Type B pancreatic cell (in vitro differentiated cells): ENCODE results near the gene SLC25A51.

GRCh38 chr9:36251454-36251977, 6.7 kb downstream of the GNE start:
- PRO-cap, result no peak

DNA sequence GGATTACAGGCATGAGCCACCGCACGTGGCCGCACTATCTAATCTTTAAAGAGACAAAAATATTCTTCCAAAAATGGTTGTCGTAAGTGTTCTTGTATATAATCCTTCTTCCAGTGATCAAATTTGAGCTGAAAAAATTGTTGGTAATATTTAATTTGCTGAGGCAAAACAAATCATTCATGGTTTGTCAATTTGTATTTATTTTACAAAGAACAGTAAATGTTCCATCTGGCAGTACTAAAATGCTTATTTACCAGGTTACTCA, 6.1 kb downstream of the GNE start:
- PRO-cap, result no peak

DNA sequence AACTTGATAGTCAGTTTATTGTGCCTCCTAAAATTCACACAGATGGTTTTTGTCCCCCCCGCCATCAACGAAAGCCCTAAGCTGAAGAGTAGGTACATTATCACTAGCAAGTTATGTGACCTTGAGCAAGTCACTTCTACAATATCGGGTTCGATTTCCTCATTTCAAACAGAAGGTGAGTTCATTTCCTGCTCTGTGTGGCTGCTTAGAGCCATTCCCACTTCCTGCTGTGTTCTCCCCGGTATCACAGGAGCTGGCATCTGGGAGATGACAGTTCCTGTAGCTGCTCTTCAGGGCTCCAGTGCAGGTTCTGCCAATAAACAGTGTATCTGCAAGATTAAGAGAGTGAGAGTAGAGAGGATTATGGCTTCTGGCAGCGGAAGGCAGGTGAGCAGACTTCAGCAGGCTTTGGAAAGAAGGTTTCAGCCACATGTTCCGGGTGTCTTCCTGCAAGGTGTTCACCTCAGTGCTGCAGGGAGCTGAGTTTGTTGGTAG, 48.5 kb upstream of the GNE start:
- PRO-cap, result no peak

- PRO-cap, result no peak
Observed at GRCh38 chr9:36503697-36504539, 68.8 kb upstream of the MELK start.

DNA sequence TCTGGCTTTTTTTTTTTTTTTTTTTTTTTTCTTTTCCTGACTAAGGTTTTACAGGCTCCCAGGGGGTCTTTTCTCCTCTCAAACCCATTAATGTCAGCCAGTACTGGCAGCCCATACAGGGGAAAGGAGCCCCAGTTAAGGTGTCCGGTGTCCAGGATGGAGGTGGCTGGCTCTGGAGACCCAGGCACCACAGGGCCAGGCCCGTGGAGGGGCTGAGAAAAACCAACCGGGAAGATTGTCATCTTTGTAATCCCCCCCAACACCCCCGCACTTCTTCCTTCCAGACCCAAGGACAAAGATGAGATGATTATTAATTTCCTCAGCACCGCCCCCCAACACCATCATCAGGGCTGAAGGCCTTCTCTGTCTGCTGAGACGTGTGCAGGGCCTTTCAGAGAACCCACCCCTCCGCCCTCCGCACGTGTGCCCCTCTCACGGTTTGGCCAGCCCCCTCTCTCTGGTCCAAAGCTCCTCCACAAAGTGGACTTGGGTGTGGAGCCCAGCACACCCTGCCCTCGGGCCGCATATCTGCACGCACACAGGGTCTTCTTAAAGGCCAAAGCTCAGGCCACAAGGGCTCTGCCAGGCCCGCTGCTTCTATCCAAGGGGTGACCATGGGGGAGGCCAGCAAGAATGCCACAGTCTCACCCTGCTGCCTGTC, 32.1 kb downstream of the PAX5 start:
- PRO-cap, result no peak

- PRO-cap, result no peak
Observed at GRCh38 chr9:37026924-37028131, 6.7 kb downstream of the PAX5 start.

DNA sequence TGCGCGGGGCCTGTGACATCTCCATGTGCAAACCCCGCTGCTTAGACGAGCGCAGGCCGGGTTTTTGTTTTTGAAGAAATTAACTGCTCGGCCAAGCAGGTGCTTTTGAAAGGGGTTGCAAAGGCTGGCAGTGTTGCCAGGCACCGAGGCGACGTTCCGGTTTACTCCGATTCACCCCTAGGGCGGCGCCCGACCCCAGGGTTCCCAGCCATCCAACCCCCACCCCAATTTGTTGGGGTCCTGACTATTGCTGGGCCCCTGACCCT, 528 bp upstream of the PAX5 start:
- PRO-cap, result no peak

DNA sequence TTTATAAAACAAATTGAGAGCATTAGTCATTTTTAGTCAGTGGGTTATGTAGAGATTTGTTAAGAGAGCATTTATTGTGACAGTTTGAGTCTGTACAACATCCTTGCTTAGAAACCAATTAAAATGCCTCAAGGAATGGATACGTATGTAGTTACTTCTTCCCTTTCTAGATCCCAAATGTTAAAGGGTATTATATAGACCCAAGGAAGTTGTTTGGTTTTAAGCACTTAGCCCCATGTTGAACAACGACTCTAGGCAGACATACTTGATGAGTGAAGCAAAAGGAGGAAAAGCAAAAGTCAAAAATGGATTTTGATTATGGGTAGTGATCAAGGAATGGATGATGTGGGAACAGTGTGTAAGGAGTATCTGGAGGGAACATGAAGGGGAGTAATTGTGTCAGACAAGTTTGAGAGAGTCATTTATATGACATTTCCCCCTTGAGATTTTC, 37.8 kb downstream of the ZCCHC7 start:
- PRO-cap, result no peak

- PRO-cap, result no peak
Observed at GRCh38 chr9:37251491-37251941, 131.1 kb downstream of the ZCCHC7 start.

- PRO-cap, result no peak
Observed at GRCh38 chr9:37283286-37284612, 138.7 kb upstream of the GRHPR start.

DNA sequence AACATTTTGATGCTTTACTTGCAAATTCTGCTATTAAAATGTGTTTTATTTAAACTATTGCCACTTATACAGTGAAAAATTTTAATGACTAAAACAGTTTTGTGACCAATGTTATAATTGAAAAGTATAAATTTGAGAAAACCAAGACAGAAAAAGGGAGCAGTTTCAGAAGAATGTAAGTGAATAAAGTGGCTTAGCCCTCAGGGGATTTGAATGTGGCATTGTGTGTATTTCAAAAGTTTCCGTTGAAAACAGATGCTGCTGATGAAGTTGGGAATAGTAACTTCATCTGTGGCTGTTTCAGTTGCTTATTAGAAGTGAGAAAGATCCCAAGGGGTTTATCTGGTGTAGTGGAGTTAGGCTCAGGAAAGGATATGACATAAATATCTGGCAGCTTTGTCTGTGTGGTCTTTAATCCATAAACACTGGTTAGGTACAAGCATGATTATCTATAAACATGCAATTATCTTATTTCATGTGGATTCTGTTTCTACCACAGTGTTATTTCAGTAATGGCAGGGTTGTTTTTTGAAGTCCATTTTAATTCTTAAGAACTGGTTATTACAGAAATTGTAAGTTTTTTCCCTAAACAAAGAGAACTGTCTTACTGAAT, 128.4 kb upstream of the GRHPR start:
- PRO-cap, result no peak

DNA sequence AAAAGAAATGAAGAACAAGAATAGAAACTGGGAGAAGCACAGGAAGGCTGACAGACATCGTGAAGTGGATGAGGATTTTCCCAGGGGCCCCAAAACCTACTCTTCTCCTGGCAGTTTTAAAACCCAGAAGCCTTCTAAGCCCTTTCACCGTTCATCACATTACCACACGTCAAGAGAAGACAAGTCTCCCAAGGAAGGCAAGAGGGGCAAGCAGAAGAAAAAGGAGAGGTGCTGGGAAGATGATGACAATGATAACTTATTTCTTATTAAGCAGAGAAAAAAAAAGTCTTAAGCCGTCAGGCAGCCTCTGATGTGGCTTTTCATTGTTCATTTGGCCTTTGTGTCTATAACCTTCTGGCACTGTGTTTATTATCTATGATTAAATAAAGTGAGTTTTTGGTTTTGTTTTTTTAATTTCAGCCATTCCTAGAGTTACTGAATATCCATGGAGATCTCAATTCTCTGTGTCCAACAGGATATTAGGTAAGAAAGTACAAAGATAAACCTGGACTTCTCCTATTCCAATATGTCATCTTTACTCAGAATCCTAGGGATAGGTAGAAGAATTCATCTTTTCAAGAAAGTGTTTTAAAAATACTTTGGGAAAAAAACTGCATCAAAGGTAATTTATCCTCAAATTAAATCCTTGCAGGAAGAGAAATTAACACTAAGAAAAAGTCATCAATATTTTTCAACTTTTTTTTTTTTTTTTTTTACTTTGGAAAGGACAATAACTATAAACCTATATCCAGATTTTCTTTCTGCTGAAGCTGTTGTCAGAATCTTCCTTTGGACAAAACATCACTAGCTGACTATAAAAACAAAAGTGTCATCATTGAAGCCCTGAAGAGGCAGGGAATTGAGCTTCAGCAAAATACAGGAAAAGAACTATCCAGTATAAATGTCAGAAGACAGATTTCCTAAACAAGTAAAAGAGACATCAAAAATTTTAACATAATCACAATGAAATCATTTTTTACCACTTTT, 65.2 kb upstream of the GRHPR start:
- PRO-cap, result no peak

DNA sequence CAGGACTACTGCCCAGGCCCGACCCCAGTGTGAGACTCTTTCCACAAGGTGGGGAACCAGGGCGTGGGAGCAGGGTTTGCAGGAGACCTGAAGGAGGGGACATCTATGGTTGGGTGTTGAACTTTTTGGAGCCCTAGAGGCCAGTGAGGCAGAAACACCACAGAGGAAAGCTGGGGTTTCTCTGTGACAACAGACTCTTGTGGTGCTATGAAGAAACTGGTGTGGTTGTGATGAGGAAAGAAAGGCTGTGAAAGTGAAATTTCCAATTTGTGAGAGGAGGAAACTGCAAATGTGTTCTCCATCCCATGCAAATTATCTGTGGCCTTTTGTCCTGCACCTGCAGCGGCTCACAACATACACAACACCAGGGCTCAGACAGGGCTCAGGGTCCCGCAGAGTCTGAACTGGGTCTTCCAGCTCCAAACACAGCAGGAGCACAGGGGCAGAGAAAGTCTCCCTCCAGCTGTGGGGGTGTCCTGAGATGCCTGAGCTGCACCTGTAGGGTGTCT, 51.5 kb upstream of the GRHPR start:
- PRO-cap, result no peak

- PRO-cap, result no peak
Observed at GRCh38 chr9:37429474-37430396, 7.2 kb downstream of the GRHPR start.

DNA sequence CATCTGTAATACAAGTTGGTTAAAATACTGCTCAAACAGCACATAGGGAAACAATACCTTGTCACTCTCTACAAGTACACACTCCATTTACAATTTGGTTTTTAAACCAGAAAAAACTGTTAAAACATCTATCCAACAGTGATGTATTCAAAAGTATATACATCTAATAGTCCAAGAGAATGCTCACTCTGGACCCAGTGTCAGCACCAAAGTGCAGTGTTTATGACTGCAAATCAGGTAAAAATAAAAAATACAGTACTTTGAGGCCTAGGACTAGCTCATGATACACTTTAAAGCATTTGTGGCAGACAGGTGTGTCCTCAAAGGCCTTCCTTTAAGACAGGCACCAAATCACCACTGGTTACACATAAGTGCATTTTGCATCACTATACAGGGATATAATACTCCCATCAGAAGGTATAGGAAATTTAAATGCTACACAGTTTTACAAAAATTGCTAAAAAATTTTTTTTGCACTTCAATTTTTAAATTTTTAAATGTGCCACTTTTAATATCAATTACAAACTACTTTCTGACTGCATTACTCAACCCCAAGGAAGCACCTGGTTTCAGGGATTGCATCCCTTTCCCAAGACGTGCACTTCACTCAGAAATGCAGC, 17.4 kb downstream of the GRHPR start:
- PRO-cap, result no peak

DNA sequence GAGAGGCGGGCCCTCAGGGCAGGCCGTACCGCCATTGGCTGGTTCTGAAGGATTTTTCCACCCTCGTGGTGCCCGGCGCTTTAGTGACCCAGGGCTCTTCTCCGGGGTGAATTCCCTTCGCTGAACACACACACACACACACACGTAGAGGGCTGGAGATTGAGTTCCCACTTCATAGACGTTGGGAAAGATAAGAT, 513 bp upstream of the ZBTB5 start:
- PRO-cap, result bidirectional peak, plus-strand start at position 83 of the sequence, minus-strand start outside the sequence

GRCh38 chr9:37502422-37502674, 16.6 kb downstream of the POLR1E start:
- PRO-cap, result no peak

DNA sequence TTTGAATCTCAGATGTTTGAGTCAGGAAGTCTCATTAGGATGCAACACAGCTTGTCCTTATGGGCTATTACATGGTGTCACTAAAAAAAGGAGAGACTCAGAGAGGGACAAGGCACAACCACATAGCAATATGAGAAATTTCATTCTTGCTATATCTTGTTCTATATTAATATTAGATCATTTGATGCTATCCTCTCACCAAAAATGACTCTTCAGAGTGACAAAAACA, 3.9 kb upstream of the FRMPD1 start:
- PRO-cap, result no peak

DNA sequence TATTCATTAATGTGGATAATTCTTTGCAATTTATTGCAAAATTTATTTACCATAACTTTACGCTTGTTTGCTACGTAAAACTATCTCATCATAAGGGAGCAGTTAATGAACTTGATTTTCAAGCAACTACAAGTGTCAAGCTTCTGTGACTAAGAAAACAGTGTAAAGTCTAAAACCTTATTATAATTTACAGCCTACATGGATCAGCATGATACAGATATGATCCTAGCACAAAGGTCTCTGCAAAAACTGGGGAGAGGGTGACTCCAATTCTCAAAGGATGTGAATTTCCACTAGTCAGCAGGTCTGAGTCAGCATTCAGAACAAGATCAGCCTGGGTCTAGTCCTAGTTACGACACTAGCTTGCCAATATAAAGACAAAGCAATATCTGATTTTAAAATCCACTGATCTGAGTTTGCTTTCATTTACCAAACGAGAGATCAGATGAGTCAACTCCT, 1.3 kb downstream of the SLC25A51 start:
- PRO-cap, result no peak

DNA sequence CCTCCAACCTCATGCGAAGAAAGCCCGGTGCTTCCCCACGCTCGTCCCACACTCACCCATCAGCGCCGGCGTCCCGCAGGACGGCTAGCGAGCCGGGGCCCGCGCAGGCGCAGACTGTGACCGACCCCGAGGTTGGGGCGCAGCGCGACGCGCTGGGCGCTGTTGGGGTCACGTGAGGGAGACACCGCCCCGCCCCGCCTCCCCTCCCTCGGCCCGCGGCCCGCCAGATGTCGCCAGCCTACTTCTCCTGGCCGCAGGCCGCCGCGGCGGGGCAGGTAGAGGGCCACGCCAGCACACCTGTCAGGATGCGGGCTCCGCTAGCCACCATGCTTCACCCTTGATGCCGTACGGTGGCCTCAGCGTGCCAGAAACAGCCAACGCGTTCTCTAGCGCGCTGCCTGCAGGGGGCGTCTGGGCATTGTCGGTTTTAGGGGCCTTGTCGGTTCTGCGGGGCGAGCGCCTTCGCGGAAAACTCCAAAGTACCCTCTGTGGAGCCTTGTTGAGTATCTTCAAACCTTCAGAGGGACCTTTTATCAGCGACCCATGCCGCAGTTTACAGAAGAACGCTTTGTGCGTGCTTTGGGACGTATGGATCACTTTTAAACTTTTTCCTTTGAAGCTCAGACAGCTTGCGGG, at the start of gene SLC25A51:
Gene SLC25A51 (minus strand): TSS at position 116 of the 636 bp plus-strand sequence.
- PRO-cap, result bidirectional peak, plus-strand start at position 442 of the sequence, minus-strand start at position 54 of the sequence